ENCODE results near the gene PROM2.

GRCh38 chr2:88265670-88265938, 95.5 kb downstream of the THNSL2 start:
- RRBS = no CpG with 5 or more reads among the region's 3 CpGs

GRCh38 chr2:88590654-88591281, 36.5 kb downstream of the EIF2AK3 start:
- RRBS = no CpG with 5 or more reads among the region's 6 CpGs

- RRBS = no CpG with 5 or more reads among the region's 3 CpGs
These were observed 22.6 kb upstream of the RPIA start for GRCh38 chr2:88668686-88669409.

GRCh38 chr2:88782612-88783215, 91.2 kb downstream of the RPIA start:
- RRBS = no CpG with 5 or more reads among the region's 5 CpGs

GRCh38 chr2:89027611-89027947, 336.1 kb downstream of the RPIA start:
- RRBS = no CpG with 5 or more reads among the region's 1 CpG

DNA sequence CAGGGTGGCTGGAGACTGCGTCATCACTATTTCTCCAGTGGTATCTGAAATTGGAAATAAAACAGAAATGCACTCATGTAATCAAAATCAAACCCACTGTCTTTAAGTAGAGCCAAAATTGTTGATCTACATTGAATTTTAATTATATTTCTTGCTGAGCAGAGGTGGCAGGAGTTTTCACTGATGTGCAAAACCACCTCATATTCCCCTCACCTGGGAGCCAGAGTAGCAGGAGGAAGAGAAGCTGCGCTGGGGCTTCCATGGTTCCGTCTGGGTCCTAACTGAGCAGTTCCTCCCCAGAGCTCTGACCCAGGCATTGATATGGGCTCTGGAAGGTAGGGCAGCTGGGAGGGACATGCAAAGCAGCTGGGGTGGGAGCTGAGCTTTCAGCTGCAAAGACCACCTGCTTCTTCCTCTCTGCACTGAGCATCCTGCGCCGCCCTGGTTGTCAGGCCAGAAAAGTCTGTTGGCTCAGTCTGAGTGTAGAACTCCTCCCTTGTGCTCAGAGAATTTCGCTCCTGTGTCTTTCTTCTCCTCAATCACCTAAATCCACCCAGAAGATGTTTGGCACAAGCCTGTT, 394.0 kb downstream of the RPIA start:
- RRBS = no CpG with 5 or more reads among the region's 6 CpGs

GRCh38 chr2:89837641-89838241, 1146.3 kb downstream of the RPIA start:
- RRBS = no CpG with 5 or more reads among the region's 10 CpGs

DNA sequence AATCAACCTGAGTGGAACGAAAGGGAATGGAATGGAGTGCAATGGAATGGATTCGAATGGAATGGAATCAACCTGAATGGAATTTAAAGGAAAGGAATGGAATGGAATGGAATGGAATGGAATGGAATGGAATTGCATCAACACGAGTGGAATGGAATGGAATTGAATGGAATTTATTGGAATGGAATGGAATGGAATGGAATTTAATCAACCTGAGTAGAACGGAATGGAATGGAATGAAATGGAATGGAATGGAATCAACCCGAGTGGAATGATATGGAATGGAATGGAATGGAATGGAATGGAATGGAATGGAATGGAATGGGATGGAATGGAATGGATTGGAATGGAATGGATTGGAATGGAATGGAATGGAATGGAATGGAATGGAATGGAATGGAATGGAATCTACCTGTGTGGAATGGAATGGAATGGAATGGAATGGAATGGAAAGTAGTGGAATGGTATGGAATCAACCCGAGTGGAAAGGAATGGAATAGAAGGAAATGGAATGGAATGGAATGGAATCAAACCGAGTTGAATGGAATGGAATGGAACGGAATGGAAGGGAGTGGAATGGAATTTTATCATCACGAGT, 1147.0 kb downstream of the RPIA start:
- RRBS = no CpG with 5 or more reads among the region's 9 CpGs

GRCh38 chr2:94857195-94857708, 14.0 kb upstream of the TEKT4 start:
- RRBS = no CpG with 5 or more reads among the region's 45 CpGs

DNA sequence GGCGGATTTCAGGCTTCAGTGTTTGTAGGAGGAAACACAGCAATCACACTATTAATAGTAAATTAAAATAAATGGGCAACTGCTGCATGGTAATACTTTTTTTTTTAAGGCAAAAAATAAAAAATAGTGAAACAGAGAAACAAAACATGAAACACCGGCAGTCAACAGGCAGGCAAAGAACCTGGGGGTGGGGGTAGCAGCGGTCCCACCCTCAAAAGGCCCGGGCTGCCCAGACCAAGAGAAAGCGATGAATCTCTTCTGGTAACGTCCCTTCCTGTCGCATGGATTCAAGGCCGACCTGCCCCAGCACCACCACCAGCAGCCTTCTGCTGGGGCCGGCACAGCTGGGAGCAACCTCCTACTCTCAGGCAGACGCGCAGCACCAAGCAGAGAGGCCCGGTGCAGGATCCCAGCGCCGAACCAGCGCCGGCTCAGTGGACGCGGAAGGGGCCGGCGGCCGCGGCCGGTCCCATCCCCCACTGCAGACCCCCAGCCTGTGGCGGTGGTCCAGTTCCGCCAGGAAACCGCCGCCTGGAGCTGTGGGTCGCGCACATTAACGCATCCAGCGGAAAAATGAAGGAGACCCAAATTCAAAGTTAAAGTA, 666 bp upstream of the MAL start:
- RRBS = 66% methylated on average over 9 of the region's 31 CpGs

DNA sequence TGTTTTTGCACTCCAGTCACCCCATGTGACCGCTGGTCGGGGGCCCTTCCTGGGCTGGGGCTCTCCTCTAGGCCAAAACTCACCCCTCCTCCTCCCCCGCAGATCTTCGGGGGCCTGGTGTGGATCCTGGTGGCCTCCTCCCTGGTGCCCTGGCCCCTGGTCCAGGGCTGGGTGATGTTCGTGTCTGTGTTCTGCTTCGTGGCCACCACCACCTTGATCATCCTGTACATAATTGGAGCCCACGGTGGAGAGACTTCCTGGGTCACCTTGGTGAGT, 22.3 kb downstream of the MAL start:
- RRBS = no CpG with 5 or more reads among the region's 7 CpGs

- RRBS = no CpG with 5 or more reads among the region's 6 CpGs
These were observed 22.7 kb downstream of the MAL start for GRCh38 chr2:95048221-95048673.

- RRBS = no CpG with 5 or more reads among the region's 15 CpGs
These were observed at the start of gene PROM2 for GRCh38 chr2:95274194-95274858. TSS of gene PROM2 (plus strand) at chr2:95274449.

GRCh38 chr2:95277131-95278018, 3.1 kb downstream of the PROM2 start:
- RRBS = no CpG with 5 or more reads among the region's 13 CpGs

GRCh38 chr2:95333686-95334493, 36.7 kb downstream of the KCNIP3 start:
- RRBS = no CpG with 5 or more reads among the region's 15 CpGs

DNA sequence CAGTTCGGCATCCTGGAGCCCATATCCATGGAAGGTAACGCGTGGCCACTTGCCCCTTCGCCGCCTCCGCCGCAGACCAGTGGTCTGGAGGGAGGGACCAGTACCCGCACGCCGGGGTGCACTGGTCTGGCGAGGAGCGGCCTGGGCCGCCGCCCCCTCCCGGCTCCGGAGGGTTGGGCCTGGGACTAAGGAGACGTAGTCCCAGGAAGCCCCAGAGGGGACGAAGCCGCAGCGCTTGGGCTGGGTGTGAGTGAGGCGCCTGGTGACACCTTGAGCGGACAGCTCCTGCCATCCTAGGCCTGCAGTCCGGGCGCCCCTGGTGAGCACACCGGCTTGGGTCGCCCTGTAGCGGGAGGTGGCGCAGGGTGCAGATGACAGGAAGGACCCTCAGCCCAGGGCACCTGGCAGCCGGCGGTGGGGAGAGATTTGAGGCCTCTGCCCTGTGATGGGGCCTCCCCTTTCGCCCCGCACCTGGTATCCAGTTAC, 50.0 kb downstream of the KCNIP3 start:
- RRBS = 51% methylated on average over 13 of the region's 32 CpGs

- RRBS = no CpG with 5 or more reads among the region's 14 CpGs
These were observed 107.6 kb downstream of the ANKRD36C start for GRCh38 chr2:95883723-95884659.

GRCh38 chr2:96142523-96143477, 2.4 kb downstream of the DUSP2 start:
- RRBS = 90% methylated on average over 4 of the region's 22 CpGs

DNA sequence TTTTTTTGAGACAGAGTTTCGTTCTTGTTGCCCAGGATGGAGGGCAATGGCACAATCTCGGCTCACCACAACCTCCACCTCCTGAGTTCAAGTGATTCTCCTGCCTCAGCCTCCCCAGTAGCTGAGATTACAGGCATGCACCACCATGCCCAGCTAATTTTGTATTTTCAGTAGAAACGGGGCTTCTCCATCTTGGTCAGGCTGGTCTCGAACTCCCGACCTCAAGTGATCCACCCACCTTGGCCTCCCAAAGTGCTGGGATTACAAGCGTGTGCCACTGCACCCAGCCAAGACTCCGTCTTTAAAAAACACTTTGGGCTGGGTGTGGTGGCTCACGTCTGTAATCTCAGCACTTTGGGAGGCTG, 20.4 kb downstream of the STARD7 start:
- RRBS = no CpG with 5 or more reads among the region's 8 CpGs

GRCh38 chr2:96264646-96265091, 1.1 kb downstream of the TMEM127 start:
- RRBS = no CpG with 5 or more reads among the region's 10 CpGs

Data from Ishikawa (cell line).